A172 (cell line): ENCODE measurements around the gene AMBRA1.

- RAMPAGE, long total RNA = no peak
Observed at GRCh38 chr11:46434815-46435369, 43.3 kb upstream of the CHRM4 start.

GRCh38 chr11:46542216-46542827, 51.5 kb downstream of the AMBRA1 start:
- RAMPAGE, long total RNA = no peak

DNA sequence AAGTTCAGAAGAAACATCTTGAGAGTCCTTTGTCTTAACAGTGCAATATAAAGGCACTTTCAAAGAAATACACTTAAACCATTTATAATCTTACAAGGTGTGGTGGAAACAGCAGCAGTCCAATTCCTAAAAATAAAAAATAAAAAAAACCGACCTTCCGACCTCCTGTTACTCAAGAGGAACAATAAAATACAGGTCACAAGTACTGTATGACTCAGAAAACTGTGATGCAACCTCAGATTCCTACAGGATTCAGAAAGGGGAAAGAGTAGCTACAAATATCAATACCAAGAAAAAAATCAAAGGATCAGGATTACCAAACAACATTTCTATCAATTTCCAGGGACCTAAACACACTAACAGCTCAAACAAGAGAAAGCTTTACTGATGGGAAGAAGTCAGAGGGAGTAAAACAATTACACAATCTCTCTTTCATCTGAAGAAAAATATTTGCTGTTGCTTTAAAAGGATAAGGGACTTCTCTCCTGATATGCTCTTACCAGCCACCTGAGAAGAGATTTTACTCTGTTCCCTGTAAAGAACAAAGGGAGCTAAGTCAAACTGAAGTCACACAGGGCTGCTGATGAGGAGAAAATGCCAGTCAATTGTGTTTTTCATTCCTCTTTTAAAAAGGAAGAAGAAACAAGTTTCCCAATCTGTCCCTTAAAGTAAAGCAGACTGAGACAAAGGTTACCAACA, 39.5 kb downstream of the AMBRA1 start:
- RAMPAGE, long total RNA = no peak

GRCh38 chr11:46560730-46561169, 33.1 kb downstream of the AMBRA1 start:
- RAMPAGE, long total RNA = no peak

DNA sequence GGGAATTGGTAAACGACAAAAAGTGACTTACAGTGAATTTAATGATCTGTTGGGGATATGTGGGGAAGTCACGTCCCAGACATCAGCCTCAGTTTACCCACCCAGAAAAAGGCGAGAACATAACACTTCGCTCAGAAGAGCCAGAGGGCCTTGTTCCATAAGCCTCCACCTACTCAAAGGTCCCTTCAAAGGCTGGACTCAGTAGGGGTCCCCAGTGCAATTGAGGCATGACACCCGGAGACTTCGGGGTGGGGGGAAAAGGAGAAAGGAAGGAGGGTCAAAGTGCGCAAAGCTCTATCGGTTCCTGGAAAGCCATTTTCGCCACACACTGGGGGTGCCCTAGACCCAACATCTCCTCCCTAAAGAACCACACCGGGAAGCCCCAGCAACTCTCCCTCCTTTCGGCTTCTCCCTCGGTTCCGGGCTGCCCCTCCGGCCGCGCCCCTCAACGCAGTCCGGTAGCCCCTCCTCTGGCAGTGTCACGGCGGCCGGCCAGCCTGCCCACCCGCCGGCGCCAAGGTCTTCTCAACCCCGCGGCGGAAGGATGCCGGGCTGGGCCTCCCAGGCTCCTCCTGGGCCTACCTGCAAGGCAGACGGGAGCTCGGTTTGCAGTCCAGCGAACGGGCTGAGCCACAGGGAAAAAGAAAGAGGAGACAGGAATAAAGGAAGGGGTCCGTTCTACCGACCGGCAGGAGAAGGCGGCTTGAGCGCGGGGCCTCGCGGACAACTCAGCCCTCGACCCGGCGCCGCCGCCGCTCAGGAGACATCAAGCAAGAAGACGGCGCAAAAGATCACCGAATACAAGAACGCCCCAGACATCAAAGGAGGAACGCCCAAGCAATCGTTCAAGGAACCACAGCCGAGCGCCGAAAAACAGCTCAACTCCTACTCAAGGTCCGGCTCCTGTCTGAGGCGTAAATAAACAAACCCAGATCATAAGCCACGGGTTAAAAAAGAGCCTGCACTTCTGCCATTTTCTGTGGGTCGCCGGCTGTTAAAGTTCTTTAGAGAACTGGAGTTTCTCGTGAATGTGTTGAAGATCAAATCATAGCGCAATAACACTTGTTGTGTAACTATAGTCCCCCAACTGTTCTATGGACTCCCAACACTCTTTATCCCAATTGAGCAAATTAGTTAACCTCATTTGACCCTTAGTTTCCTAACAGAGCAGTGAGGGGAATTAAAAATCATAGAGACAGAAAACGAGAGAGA, at the start of gene AMBRA1:
TSS of gene AMBRA1 (minus strand) at position 778 of the 1,212 bp plus-strand sequence.
- RAMPAGE, long total RNA = no peak

- RAMPAGE, long total RNA = no peak
Observed at GRCh38 chr11:46618819-46619379, 1.5 kb downstream of the ATG13 start.

- RAMPAGE, long total RNA = no peak
Observed at GRCh38 chr11:46642969-46643339, 25.6 kb downstream of the ATG13 start.

GRCh38 chr11:46693437-46694088, 6.9 kb downstream of the ARHGAP1 start:
- RAMPAGE, long total RNA = no peak

- RAMPAGE, long total RNA = no peak
Observed at GRCh38 chr11:46736512-46736836, 17.5 kb downstream of the F2 start.

GRCh38 chr11:46857042-46858120, 11.3 kb upstream of the CKAP5 start:
- RAMPAGE, long total RNA = no peak

DNA sequence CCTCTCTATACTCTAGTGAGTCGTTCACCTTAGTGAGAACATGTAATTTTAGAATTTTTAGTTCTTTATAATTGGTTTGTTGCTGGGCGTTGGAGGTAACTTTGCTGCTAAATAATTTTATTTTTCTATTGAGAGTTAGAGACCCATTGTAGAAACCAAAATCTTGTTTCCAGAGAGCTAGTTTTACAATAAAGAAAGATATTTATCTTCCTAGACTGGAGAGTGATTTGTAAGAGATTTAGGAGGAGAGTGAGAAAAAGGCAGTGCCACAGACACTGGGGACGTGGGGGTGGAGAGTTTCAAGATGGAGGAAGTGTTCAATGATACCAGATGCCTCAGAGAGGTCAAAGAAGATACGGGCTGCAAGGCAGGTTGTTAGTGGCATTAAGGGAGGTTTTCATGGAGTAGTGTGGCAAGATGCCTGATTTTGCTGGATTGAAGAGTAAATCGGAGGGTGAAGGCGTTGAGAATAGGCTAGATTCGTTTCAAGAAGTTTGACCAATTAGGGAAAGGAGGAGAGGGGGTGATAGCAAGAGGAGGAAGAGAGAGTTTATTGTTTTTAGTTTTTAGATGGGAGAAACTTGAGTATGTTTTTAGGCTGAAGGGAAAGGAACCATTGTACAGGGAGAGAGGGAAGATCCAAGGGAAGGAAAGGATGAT, 16.3 kb downstream of the CSTPP1 start:
- RAMPAGE, long total RNA = no peak

DNA sequence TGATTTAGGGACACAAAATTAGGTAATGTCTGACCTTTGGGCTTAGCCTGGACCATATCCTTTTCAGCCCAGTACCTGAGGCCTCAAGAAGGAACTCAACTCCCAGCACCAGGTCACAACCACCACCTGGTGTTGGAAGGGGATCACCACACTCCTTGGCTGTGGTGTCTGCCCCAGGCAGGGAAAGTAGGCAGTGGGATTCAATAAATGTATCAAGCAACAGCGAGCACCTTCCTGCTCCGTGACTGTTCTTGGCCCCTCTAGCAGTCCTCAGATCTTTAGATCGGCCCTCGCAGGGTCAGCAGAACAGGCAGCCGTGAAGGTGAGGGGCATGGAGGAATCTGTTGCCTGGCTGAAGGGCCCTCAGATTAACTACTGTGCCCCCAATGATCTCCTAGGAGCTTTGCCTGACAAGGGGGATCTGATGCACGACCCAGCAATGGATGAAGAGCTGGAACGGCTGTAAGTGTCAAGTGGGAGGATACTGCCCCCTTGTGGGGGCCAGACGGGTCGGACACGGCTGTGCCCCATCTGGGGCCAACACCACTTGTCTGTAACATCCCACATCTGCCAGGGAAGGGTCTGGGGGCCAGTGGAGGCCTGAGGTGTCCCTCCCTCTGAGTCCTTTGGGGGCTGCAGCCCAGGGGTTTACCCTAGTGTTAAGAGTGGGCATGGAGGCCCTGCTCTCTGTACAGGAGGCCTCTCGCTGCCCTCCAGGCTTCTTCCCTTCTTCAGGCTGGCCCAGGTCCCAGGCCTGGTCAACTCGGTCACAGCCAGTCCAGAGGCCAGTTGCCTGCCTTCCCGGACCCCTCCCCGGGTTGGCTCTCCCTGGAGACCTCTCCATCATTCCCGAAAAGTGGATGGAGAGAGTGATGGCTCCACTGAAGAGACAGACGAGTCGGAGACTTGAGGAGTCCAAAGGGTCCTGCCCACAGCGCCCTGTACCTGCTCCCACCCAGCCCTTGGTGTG, 15.7 kb downstream of the ARFGAP2 start:
- RAMPAGE, long total RNA = no peak

GRCh38 chr11:47236415-47237614, 11.8 kb downstream of the ACP2 start:
- RAMPAGE, long total RNA = no peak

DNA sequence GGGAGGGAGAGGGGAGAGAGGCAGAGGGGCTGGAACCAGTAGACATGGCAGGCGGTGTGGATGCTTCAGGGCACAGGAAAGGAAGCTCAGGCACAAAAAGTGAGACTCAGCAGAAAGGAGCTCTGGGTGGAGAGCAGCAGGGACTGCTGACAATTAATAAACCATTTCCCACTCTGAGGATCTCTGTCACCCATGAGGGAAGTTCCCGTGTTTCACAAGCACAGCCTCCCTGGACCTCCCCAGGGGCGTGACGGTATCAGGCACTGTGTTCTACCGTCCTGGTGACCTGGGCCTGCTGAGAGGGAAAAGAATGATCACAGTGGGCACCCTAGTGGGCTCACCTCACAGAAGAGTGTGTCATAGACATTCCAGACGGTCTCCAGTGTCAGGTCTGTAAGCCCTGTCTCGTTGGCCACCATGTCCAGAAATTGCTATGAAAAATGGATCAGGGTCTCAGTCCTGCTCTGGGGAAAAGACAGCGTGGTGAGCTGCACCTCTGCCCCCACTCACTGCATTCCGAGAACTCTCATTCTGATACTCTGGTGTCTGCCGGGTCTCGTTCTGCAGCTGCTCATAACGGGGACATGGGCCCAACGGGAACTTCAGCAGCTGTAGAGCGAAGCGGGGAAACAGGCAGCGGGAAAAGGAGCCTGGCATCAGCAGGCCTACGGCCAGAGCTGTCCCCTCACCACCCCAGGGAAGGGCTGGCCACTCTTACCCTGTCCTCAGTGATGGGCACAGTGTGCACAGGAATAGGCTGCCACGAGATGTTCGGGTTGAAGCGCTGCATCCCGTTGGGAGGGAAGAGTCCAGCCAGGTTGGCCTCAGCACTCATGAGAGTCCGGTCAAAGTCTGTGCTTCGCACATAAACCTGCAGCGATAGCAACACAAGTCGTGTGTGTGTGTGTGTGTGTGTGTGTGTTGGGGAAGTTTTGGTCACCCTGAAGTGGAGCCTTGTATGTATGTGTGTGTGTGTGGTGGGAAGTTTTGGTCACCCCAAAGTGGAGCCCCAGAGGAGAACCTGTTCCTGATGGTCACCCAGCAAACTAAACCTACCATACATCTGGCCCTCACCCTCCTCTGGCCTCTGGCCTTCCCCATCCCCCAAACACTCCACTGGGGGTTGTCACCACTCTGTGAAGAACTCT, 3.3 kb downstream of the ACP2 start:
- RAMPAGE, long total RNA = no peak

DNA sequence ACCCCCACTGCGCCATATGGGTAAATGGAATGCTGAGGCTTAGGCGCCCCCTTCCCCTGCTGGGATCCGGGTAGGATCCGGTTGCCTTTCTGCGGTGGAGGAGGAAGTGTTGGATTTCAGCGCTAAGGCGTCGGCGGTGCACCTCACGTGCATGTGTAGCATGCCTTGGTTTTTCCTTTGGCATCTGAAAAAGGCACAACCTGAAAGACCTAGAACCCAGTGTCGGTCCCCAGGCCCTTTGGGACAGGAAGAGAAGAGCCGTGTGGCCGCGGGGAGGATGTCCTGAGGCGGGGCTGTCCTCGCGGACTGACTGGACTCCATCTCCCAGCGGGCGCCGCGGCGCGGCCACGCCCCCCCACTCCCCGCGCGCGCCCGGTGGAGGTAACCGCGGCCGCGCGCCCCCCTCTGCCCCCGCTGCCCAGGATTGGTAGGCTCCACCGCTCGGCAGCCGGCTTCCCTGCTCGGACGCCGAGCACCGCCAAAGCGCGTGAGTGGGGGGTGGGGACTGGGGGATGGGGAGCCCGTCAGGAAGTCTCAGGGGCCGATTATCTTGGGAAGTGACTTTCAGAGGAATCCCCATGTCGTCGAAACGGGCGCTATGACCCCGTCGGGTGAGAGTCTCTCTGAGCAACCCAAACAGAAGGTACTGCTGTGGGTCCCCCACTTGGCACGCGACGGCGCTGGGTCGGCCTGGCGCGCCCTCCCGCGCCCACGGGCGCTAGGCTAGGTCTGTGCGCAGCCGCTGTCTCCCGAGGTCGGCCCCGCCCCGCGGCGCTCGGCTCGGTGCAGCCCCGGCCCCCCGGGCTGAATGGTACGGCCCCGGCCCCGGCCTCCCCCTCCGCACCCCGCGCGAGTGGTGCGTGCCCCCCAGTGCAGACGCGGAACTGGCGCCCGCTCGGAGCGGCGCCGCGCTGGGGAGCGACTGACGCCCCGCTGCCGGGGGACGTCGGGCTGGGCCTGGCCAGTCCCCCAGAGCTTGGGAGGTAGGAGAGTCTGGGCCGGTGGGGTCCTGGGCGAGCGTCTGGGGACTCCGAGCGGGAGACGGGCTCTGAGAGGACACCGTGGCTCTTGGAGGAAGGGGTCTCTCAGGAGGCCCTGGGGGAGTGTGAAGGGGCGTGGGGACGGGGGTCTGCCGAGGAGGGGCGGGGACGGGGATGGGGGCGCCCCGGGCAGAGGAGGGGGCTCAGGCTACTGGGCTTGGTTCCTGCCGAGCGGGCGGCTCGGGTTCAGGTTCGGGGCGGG, 11.9 kb downstream of the NR1H3 start:
- RAMPAGE, long total RNA = start-site peak on the plus strand centred at position 404 of the sequence, 67 bp wide, 40 and 28 reads in 2 replicates

DNA sequence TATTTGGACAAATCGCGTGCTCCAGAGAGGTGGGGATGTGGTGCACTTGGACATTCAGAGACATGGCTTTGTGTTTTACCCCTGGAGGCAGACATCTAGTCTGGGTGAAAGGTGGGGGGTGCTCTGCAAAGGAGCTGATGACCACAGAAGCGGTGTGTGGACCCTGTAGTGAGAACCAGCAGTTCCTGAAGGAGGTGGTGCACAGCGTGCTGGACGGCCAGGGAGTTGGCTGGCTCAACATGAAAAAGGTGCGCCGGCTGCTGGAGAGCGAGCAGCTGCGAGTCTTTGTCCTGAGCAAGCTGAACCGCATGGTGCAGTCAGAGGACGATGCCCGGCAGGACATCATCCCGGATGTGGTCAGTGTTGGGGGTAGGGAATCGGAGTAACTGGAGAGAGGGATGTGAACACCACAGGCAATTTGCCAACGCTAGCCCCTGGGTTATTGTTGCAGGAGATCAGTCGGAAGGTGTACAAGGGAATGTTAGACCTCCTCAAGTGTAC, 32.0 kb downstream of the NR1H3 start:
- RAMPAGE, long total RNA = no peak

DNA sequence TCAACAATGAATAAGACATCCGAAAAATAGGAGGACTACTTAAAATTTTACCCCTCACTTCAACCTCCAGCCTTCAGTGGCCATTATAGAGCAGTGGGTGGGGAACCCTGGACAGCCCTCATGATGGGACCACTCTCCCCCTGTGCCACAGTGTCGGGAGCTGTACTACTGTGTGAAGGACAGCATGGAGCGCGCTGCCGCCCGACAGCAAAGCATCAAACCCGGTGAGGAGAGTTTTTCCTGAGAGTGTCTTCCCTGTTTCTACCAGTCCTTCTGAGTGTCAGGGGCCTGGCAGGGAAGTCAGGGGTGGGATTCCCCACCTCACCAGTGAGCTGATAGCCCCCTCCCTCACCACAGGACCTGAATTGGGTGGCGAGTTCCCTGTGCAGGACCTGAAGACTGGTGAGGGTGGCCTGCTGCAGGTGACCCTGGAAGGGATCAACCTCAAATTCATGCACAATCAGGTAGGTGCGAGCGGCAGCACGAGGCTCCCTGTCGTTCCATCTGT, 28.3 kb downstream of the MYBPC3 start:
- RAMPAGE, long total RNA = no peak

DNA sequence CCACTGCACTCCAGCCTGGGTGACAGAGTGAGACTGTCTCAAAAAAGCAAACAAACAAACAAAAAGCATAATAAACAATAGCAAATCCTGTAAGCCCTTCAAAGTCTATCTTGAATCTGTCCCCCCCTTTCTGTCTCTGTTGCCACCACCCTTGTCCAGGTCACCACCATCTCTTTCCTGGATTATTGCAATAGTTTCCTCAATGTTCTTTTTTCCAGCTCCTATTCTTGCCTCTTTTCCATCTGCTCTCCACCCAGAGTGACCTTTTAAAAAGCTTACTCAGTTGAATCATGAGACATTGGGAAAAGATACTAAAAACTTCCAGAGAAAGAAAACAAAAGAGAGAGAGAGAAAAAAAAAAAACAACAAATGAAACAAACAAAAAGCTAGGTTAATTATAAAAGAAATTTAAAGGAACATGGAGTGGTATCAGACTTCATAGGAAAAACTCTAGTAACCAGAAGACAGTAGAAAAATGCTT, 9.1 kb downstream of the SPI1 start:
- RAMPAGE, long total RNA = no peak

- RAMPAGE, long total RNA = no peak
Observed at GRCh38 chr11:47468521-47469222, 19.7 kb upstream of the RAPSN start.

DNA sequence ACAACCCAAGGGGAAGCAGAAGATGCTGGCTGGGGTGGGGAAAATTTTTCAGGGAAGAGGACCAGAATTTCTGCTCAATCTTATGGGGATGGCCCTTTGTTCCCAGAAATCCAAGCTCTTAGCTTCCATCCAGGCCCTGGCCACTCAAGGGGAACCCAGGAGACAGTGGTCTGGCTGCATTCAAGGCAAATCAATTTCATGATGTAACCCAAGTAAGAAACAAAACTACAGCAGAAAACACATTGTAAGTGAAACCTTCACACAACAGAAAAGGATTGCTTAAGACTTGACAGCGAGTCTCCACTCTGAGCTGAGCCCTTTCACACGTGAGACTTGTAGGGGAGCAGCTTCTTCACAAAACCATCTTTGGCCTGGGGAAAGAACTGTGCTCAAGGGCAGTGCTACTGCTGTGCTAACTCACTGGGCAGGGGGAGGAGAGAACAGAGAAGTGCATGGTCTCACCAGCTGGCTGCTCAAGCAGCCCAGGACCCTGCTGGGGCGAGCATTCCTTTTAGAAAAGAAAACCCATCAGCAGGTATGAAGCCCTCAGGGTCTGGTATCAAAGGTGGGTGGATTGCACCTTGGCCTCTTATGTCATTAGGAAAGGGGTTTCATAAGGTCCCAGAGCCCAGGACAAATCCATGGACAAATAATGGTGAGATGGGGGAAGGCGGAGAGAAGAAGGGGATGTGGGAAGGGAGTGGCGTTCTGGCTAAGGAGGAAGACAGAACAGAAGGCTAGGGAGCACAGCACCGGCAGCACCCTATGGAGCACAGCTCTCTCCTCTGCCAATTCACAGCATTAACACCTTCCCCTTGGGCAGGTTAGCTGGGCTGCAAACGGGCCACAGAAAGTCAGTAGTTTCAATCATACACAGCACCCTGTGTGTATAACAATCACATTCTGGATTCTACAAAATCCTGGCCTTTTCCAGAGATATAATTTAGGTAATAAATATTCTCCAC, 20.6 kb upstream of the RAPSN start:
- RAMPAGE, long total RNA = no peak